ENCODE results near the genes CWC22, ITPRID2 and DUSP19.

GRCh38 chr2:179272221-179273198, 7.9 kb upstream of the SESTD1 start:
- PRO-cap: no peak
- RAMPAGE, long total RNA: no peak
- RRBS: no CpG with 5 or more reads among the region's 5 CpGs

DNA sequence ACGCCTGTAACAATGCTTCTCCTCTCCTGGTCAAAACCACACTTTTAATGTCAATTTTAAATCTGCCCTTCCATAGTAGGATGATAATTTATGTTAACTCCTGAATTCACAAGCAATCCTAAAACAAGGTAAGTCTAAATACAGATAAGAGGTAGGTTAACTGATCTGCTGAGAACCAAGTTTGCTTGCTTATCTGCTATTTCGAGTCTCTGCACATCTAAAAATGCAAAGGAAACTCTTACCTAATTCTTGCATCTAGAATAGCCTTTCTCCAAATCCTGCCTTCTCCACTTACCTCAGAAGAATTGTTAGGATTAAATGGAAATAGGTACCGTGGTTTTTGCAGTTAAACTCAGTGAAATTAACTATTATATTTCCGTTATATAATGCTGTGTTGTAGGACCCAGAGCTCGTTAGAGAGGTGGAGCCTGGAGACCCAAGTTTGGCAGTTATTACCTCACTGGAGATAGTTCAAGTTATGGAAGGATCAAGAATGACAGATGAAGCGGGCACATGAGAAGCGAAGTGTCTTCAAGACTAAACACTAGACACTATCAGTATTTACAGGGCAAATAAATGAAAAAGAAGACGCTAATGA, 1.0 kb downstream of the CWC22 start:
- PRO-cap: no peak
- RAMPAGE, long total RNA: no peak
- RRBS: no CpG with 5 or more reads among the region's 8 CpGs

- PRO-cap: unidirectional peak, minus-strand start at chr2:180007093
- RAMPAGE, long total RNA: no peak
- RRBS: 1% methylated on average over 10 of the region's 50 CpGs
Measured at GRCh38 chr2:180006561-180007515, at the start of gene CWC22. CWC22 (minus strand) TSS chr2:180007297.

DNA sequence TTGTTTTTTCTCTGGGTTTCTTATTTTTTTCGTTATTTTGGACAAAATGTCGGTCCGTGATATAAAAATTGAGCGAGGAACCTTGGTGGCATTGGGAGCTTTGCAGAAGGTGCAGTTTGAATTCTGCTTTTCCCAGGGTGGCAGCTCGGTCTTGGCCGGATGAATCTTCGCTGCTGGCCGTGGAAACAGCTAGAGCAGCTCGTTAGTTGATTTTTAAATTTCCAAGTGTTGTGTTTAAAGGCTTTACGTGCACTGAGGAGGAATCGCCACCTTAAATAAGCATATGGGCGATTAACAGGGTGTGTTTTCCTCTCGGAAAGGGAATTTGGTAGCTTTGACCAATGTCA, 845 bp downstream of the UBE2E3 start:
- PRO-cap: no peak
- RAMPAGE, long total RNA: no peak
- RRBS: no CpG with 5 or more reads among the region's 13 CpGs

- PRO-cap: no peak
- RAMPAGE, long total RNA: no peak
- RRBS: no CpG with 5 or more reads among the region's 13 CpGs
Measured at GRCh38 chr2:180981655-180982433, 1.4 kb downstream of the UBE2E3 start.

- PRO-cap: no peak
- RAMPAGE, long total RNA: no peak
- RRBS: no CpG with 5 or more reads among the region's 4 CpGs
Measured at GRCh38 chr2:181142391-181142936, 162.1 kb downstream of the UBE2E3 start.

GRCh38 chr2:181165234-181165831, 184.9 kb downstream of the UBE2E3 start:
- PRO-cap: no peak
- RAMPAGE, long total RNA: no peak
- RRBS: no CpG with 5 or more reads among the region's 6 CpGs

DNA sequence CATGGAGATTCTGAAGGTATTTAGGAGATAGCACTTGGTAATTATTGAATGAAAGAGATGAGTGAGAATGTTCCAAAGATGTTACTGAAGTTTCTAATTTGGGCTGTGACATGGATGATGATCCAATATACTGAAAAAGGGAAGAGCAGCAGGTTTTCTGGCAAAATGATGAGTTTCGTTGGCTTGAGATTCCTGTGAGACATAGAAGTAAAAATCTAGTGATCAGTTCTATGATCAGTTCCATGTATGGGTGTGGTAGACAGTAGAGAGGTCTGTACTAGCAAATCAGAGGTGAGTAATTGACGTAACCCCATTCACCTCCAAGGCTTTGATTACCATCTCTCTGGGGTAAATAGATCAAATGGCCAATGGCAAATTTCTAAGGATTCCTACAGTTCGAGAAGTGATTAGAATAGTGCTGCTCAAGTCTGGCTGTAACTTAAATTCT, 6.3 kb downstream of the ITGA4 start:
- PRO-cap: no peak
- RAMPAGE, long total RNA: no peak
- RRBS: no CpG with 5 or more reads among the region's 3 CpGs

DNA sequence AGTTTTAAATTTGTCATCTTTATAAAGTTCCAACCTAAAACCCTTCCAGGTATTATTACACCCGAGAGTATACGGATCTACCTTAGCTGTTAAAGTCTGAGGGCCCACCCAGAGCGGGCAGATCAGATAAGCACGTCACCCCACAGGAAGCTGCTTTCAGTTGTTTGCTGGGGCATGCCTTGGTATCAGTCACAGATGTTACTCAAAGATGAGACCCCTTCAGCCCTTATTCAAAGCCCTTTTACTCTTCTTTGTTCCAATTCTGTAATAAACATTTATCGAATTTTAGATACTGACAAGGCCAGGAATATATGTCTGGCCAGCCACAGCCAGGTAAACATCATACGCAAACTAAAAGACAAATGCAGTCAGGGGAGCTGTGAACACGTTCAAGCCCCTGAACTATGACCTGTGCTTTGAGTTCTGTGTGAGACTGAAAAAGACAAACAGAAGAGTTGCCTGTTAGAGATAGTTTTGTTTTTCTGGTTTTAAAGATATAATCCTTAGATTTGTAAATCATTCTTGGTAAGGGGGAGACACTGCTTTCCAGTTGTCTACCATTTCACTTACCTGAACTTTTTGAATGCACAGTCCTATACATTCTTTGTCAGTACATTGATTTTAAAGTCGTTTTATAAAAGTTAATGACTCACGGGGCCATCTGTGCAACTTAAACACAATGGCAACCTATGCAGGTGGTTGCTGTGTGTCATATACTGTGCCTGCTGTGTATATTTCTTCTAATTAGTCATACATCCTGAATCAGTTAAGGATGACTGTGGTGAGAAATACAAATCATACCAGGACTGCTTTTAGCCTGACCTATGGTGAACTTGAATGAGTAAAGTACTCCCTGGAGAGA, 100.6 kb upstream of the ITPRID2 start:
- PRO-cap: no peak
- RAMPAGE, long total RNA: no peak
- RRBS: no CpG with 5 or more reads among the region's 9 CpGs

GRCh38 chr2:181803883-181804464, 87.6 kb upstream of the ITPRID2 start:
- PRO-cap: no peak
- RAMPAGE, long total RNA: no peak
- RRBS: no CpG with 5 or more reads among the region's 9 CpGs

- PRO-cap: bidirectional peak, plus-strand start at chr2:181892198, minus-strand start at chr2:181892110
- RAMPAGE, long total RNA: no peak
- RRBS: under 1% methylated on average over 32 of the region's 96 CpGs
Measured at GRCh38 chr2:181891578-181892397, at the start of gene ITPRID2. ITPRID2 (plus strand) TSS chr2:181891730.

- PRO-cap: no peak
- RAMPAGE, long total RNA: no peak
- RRBS: no CpG with 5 or more reads among the region's 2 CpGs
Measured at GRCh38 chr2:182050463-182051034, 64.9 kb downstream of the PPP1R1C start.

DNA sequence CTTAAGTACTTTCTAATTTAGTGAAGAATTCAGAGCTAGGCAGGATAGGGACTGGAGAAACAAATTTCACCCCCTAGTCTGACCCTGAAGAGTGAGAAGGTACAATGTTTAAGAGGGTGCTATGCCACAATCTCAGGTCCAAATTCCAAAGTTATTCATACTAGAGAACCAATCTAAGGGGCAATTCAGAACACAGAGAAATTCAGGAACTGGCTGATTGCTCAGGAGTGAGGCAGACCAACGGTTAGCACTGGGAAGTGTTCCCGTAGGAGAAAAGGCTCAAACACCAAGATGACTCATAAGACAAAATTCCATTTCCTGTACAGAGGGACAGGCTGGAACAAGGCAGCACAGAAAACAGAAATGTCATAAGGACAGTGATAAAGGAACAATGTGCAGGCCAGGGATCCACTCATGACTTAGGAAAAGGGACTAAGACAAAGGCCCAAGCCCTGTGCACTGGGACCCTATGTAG, 54.2 kb downstream of the PDE1A start:
- PRO-cap: no peak
- RAMPAGE, long total RNA: no peak
- RRBS: no CpG with 5 or more reads among the region's 2 CpGs

DNA sequence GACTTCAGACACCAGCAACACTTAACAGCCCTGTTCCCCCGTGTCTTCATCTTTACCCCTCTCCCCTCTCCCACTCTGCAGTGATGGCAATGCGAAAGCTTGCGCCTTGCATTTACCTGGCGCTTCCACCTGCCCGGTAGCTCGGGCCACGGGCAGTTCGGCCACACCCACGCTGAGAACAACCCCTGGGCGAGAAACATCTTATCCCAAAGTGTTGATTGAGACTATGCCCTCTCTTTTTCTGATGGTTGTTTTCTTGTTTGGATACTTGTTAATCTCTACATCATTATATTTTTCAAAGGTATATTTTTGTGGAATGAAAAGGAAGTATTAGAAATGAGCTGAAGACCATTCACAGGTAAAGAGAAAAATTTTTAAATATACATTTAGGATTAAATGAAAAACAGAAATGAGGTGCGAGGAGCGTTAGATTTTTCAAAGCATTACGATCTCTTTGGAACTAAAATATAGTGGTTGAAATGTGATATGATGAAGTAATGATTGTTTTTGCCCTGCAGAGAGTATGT, 721 bp downstream of the DNAJC10 start:
- PRO-cap: no peak
- RAMPAGE, long total RNA: no peak
- RRBS: no CpG with 5 or more reads among the region's 13 CpGs

DNA sequence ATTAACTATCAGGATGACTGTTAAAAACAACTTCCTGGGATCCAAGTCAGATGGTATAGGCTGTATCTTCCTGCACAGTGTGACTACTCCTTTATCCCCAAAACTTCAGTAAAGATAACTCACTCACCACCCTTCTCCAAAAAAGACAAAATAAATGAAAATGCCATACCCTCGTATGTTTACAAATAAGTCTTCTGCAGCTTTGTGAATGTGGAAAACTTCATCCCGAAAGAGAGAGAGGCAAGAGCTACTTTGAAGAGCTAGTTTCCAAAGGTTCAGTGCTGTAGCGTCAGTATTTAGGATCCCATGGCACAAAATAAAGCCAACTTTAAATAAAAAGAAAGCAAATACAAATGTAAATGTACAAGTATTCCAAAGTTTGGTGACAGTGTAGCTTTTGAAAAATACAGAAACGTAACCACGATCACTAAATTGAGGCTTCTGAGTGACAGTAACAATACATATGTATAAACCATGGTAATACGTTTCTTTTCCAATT, 49.3 kb downstream of the NCKAP1 start:
- PRO-cap: no peak
- RAMPAGE, long total RNA: no peak
- RRBS: no CpG with 5 or more reads among the region's 6 CpGs

DNA sequence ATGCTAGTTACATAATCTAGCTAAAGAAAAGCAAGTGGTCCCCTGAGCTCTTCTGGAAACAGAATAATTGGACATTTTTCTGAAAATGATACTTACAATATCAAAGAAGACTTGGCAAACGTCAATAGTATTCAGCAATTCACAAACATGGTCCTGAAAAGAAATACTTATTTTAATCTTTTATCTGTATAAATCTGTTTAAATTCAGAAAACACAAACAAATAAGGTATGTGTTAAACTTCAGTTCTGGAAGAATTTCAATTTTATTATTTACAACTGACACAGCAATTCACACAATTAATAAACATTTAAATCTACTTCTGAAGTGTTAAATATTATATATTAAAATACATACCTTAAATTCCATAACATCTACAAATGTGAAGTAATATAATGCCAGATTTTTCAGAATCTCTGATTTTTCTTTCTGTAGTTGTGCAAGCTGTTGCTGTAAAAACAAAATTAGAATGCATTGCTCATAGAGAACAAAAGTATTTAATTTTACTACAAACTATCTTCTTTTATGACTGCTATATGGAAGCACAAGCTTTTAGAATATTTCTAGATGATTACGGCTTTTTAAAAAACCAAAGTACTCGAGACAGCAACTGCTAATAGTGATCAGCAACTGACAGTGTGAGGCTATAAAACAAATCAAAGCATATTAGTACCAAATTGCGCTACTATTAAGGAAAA, 35.2 kb downstream of the NCKAP1 start:
- PRO-cap: no peak
- RAMPAGE, long total RNA: no peak
- RRBS: no CpG with 5 or more reads among the region's 4 CpGs

- PRO-cap: bidirectional peak, plus-strand start at chr2:183078793, minus-strand start at chr2:183078660
- RAMPAGE, long total RNA: no peak
- RRBS: no CpG with 5 or more reads among the region's 23 CpGs
Measured at GRCh38 chr2:183078569-183079458, at the start of gene DUSP19. DUSP19 (plus strand) TSS chr2:183078747.

DNA sequence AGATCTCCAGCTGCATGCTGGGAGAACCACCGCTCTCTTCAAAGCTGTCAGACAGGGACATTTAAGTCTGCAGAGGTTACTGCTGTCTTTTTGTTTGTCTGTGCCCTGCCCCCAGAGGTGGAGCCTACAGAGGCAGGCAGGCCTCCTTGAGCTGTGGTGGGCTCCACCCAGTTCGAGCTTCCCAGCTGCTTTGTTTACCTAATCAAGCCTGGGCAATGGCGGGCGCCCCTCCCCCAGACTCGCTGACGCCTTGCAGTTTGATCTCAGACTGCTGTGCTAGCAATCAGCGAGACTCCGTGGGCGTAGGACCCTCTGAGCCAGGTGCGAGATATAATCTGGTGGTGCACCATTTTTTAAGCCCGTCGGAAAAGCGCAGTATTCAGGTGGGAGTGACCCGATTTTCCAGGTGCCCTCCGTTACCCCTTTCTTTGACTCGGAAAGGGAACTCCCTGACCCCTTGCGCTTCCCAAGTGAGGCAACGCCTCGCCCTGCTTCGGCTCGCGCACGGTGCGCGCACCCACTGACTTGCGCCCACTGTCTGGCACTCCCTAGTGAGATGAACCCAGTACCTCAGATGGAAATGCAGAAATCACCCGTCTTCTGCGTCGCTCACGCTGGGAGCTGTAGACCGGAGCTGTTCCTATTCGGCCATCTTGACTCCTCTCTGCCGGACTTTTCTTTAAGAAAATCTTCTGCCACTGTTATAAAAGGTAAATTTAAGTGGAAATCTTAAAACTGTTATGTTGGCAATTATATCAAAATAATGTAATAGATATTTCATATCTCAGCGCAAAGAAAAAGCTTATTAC, 313.6 kb upstream of the FSIP2 start:
- PRO-cap: no peak
- RAMPAGE, long total RNA: no peak
- RRBS: no CpG with 5 or more reads among the region's 34 CpGs

DNA sequence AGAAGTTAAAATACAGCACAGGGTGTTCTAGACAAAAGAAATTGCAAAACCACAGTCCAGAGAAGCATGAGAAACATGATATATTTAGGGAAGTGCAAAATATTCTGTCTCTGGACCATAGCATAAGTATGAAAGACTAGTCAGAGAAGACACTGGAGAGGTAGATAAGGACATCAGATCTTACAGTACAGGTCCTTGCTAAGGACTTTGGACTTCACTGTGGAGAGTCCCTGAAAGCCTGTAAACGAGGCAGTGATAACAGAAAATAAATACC, 43.7 kb downstream of the FSIP2 start:
- PRO-cap: no peak
- RAMPAGE, long total RNA: no peak
- RRBS: no CpG with 5 or more reads among the region's 1 CpG

GRCh38 chr2:186006756-186007676, 268.4 kb downstream of the FSIP2 start:
- PRO-cap: no peak
- RAMPAGE, long total RNA: no peak
- RRBS: no CpG with 5 or more reads among the region's 1 CpG